Measurements from ENCODE around the genes ANKRD6 and COQ3.

GRCh38 chr6:87322724-87323404, 476 bp downstream of the SMIM8 start:
- PRO-cap: no peak

- PRO-cap: no peak
These were observed 28.3 kb upstream of the AKIRIN2 start for GRCh38 chr6:87730215-87730811.

DNA sequence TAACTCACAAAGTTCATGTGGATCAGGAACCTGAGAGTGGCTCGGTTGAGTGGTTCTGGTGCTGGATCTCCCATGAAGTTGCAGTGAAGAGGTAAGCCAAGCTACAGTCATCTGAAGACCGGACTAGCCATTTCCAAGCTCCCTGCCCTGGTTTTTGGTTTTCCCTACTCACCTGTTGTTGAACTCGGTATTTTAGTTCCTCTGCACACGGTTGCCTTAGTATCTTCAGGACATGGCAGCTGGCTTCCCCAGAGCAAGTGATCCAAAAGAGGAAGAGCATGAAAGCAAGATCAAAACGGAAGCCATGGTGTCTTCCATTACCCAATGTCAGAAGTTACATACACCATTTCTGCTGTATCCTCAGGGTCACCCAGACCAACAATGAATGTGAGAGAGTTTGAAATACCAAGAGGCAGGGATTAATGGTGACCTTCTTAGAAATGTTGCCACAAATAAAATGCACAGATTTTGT, 276.6 kb upstream of the CNR1 start:
- PRO-cap: no peak

DNA sequence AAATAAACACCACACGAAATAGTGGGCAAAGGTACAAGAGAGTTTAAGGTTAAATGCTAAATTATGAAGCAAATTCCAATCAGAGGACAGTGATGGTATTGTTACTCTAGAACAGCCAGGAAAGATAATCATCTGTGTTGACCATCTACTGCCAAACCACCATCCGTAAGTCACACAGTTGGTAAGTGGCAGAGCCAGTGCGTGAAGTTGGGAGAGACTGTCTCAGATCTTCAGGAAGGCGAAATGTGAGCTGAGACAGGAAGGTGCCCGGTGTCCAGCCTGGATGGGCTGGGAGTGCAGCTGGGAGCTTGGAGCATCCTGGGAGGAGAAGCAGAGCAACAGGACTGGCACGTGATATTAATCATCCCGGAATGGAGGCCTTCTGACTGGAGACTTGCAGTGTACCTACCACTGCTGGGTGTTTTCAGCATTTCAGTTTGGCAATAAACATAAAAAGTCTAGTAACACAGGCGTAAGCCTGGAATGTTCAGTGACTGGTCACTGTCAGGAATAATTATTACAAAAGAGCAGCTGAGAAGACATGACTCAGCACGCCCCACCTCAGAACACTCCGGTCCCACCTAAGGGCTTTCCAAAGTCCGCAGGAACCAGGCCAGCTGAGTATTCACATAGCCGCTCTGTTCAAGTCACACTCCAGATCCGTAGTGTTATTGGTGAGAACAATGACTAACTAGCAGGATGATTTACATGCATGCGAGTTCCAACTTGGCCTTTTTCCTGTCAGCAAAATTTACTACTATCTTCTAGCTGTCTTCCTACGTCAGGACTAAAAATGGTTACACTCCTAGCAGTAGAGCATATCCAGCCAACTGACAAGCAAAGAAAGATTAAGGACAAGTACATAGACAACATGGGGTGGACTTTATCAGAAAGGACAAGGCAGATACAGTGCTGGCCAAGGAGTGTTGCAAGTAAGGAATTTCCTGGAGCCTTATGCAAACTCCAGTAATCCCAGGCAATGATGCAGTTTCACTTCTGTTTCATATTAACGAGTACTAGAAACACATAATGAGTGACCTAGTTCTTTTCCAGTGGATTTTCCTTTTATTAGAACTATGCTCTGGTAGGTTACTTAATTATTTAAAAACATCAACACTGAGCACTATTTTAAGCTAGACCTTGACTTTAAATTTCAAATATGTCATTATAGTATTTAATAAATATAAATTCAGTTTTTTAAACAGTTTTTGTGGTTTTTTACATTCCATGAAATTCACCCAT, 45.0 kb upstream of the PNRC1 start:
- PRO-cap: no peak

DNA sequence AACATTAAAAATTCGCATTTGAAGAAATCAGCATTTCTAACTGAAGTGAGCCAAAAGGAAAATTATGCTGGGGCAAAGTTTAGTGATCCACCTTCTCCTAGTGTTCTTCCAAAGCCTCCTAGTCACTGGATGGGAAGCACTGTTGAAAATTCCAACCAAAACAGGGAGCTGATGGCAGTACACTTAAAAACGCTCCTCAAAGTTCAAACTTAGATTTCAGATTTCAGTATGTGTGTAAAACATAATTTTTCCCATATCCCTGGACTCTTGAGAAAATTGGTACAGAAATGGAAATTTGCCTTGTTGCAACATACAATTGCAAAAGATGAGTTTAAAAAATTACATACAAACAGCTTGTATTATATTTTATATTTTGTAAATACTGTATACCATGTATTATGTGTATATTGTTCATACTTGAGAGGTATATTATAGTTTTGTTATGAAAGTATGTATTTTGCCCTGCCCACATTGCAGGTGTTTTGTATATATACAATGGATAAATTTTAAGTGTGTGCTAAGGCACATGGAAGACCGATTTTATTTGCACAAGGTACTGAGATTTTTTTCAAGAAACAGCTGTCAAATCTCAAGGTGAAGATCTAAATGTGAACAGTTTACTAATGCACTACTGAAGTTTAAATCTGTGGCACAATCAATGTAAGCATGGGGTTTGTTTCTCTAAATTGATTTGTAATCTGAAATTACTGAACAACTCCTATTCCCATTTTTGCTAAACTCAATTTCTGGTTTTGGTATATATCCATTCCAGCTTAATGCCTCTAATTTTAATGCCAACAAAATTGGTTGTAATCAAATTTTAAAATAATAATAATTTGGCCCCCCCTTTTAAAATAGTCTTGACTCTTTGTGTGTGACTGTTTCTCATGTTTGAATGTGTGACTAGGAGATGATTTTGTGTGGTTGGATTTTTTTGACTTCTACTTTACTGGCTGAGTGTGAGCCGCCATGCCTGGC, 3.7 kb downstream of the PNRC1 start:
- PRO-cap: no peak

DNA sequence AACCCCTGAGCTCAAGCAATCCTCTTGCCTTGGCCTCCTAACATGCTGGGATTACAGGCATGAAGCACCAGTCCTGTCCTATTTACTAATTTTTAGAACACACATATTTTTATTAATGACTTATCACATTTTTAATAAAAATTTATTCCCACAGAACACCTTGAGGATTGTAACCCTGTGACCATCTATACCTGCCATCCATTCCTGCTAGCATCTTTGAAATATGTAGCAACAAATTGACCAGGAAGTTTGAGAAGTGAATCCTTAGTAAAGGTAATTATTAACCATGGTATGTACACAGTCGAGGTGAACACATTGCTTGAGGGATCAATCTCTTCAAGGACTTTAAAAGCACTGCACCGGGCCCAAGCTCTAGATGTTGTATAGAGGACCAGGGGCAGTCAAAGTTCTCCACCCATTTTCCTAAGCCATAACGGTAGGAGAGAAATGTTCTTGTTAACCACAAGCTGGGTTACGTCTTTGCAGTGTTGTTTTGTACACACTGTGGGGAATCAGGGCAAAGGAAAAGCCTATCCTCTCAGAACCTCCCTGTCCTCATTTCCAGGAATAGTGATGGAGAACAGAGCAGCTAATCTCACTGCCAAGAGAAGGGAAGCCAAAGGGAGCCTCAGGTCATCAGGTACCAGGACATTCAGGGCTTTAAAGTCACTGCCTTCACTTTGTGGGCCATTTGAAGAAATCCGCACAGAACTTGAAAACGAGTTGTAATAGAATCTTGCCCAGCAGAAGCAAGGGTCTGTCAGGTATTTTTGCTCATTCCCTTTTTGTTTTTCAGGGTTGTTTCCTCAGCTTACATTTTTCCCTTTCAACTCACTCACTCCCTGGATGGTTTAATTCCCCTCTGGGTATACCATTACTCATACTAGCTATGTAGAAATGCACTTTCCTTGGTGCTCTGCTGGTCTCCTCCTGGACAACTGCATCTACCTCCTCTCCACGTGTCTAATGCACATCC, 5.4 kb upstream of the PM20D2 start:
- PRO-cap: no peak

DNA sequence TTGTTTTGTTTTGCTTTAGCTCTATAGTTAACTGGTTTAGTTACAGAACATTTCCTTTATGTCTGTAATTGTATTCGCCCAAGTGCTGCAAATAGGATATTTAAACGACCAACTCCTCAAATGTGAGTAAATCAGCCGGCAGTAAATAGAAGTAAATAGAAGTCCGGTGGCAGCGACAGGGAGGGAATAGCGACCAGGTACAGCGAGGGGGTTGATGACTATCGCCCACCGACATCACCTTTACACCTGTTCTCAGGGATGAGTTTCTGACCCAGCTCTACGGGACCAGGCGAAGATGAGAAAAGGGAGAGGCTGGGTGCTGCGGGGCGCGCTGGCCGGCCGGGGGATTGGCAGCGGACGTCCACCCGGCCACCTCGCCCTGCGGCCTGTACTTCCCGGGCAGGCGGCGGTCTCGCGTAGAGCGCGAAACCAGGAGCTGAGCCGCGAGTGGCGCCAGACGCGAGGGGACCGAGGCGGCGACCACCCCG, 478 bp downstream of the UBE2J1 start:
- PRO-cap: unidirectional peak, plus-strand start at position 158 of the sequence

GRCh38 chr6:89354045-89354533, 1.6 kb upstream of the UBE2J1 start:
- PRO-cap: no peak

DNA sequence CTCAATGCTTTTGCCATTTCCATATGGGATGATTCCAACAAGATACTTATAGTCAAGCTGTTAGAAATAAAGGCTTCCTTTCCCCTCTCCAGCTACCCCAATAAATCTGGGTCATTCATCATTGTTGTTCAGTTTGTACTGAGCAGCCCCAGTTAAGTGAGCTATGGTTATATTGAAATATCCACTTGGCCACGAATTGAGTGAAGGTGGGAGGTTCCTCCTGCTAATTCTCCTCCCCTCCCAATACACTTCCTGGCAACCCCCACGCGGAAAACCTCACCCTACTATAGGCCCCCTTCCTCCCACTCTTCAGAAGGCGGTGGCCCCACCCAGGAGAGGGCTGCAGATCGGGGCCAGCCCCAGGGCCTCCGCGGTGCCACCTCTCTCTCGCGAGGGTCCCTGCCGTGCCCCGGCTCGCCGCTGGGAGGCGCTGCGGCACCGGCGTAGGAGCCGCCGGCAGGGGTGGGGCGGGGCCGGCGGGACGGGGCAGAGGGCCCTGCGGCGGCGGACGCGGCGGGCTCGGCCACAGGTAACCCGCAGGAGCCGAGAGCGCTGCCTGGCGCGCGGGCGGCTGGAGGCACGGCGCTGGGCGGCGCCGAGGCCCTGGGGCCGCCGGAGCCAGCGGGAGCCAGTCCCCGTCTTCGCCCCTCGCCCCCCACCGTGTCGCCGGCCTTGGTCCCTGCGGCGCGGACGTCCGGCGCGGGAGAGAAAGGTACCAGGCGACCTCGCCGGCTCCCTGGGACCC, at the start of gene ANKRD6:
ANKRD6 (plus strand) TSS at position 489 of the 745 bp plus-strand sequence.
- PRO-cap: unidirectional peak, plus-strand start at position 489 of the sequence; unidirectional peak, plus-strand start at position 507 of the sequence

DNA sequence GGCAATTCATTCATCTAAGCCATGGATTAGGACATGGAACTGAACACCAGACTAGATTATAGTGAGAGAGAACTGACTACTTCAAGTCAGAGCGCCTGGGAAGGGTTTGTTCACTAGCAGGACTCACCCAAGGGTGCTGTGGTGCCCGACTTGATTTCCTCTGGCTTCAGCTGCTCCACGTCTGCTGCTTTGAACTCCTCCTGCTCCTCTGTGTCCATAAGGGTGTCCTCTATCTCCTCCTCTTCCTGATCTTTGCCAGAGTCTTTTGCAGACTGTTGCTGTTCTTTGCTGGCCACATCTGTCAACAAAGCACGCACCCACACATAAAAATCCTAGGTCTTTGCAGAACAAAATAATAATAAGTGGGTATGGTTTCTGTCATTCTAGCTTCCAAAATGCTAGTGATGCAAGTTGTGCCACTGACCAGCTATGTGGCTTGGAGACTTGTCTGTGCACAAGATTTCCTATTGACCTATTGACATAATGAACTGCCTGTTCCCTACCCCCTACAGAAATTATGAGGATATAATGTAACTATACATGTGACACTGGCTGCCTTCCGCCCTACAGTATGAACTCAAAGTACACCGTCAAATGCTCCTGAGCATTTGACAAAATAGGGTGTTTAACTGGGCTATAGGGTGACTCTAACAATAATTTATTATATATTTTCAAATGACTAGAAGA, 15.6 kb upstream of the LYRM2 start:
- PRO-cap: no peak

- PRO-cap: no peak
These were observed 1.3 kb upstream of the BACH2 start for GRCh38 chr6:90297907-90298384.

DNA sequence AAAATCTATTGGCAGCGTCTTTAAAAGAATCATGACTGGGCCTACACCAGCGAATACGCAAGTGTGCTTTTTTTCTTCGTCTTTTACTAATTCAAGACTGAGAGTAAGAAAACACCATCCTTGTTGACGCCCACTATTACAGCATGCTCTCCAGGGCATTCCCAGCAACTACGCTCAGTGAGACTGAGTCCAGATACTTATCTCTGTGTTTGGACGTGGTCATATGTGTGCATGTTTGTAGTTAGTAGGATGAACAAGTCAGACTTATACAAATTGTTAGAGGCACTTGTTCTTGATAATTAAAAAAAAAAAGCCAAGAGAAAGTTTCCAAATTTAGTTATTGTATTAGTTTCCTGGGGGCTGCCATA, 72.6 kb upstream of the BACH2 start:
- PRO-cap: no peak

DNA sequence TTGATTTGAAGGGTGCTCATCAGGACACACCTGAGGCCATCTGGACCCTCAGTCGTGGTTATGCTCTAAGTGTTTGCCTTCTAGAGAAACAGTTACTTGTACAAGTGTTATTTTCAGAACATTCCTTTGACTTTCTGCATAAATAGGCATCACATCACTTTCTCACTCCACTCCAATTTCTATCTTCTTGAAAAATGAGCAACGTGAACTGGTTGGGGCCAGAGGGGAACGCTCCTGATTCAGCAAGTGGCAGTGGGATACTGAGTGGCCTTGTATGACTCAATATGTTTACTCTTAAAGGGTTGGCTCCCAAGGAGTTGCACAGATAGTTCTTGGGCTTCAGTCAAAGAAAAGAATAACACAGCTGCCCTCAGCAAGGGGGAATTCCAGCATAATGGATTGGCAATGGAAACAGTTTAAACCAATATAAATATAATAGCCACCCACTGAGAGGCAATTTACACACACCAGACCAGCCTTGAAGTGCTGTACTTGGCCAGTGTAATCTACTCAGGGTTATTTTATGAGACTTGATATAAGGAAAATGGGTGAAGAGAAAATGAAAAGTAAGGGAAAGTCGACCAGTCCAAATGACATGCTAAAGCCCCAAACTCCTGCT, 712.6 kb upstream of the MAP3K7 start:
- PRO-cap: no peak

- PRO-cap: no peak
These were observed 695.7 kb downstream of the EPHA7 start for GRCh38 chr6:92723514-92724129.

GRCh38 chr6:93418518-93419227, 686 bp downstream of the EPHA7 start:
- PRO-cap: no peak

GRCh38 chr6:95576316-95576638, 1.1 kb upstream of the MANEA start:
- PRO-cap: no peak

GRCh38 chr6:98787978-98788481, 46.3 kb upstream of the POU3F2 start:
- PRO-cap: no peak

- PRO-cap: bidirectional peak, plus-strand start at chr6:99394035, minus-strand start at chr6:99393908
These were observed at the start of gene COQ3 for GRCh38 chr6:99393433-99394730. Gene COQ3, minus strand, starts transcription at chr6:99394195.

DNA sequence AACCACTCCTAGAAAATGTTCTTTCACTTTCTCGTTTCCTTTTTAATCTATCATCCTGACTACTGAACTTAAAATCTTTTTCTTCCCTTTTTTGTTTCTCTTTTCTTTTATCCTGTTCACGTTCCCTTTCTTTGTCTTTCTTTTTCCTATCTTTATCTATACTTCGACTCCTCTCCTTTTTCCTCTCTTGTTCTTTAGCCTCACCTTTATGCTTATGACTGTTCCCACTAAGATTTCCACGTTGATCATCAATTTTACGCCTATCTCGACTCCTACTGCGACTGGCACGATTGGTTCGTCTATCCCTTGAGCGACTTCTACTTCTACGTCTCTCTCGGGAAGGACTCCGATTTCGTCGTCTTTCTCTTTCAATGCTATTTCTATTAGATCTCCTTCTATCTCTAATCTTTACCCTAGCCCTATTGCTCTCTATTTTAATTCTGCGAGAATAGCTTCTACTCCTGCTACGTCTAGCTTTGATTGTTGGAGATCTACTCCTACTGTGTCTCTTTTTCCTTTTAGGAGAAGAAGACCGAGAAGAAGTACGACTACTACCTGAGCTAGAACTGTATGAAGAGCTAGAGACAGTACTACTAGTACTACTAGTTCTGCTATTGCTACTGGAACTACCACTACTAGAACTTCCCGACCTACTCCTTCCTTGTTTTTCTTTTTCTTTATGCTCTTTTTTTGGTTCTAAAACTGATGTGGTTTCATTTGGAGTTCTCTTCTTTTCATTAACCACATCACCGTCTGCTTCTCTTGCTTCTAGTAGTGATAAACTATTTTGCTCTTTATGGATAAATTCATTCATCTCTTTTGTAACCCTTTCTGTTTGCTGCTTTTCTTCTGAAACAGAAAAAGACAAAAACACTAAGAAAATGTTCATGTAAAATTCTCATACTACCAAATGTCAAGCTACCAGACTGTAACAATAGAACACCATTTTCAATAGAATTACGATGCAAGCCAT, 7.1 kb upstream of the COQ3 start:
- PRO-cap: no peak

DNA sequence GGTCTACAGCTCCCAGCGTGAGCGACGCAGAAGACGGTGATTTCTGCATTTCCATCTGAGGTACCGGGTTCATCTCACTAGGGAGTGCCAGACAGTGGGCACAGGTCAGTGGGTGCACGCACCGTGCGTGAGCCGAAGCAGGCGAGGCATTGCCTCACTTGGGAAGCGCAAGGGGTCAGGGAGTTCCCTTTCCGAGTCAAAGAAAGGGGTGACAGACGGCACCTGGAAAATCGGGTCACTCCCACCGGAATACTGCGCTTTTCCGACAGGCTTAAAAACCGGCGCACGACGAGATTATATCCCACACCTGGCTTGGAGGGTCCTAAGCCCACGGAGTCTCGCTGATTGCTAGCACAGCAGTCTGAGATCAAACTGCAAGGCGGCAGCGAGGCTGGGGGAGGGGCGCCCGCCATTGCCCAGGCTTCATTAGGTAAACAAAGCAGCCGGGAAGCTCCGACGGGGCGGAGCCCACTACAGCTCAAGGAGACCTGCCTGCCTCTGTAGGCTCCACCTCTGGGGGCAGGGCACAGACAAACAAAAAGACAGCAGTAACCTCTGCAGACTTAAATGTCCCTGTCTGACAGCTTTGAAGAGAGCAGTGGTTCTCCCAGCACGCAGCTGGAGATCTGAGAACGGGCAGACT, 109.9 kb downstream of the SIM1 start:
- PRO-cap: no peak

All from mesothelial cell of epicardium (in vitro differentiated cells).